Transverse colon (tissue), 4 donors: Measurements from ENCODE around the genes RGS16 and LAMC1.

GRCh38 chr1:182147259-182147548 is 85.7 kb upstream of the ZNF648 start:
- PRO-cap = no peak
- RAMPAGE, long total RNA, 4 experiments = no peak in any of the 4 experiments

GRCh38 chr1:182205396-182205990 is 144.0 kb upstream of the ZNF648 start:
- PRO-cap = unidirectional peak, plus-strand start at chr1:182205882
- RAMPAGE, long total RNA, 4 experiments = no peak in any of the 4 experiments

GRCh38 chr1:182206785-182207247 is 145.3 kb upstream of the ZNF648 start:
- PRO-cap = bidirectional peak, plus-strand start at chr1:182207136, minus-strand start at chr1:182206963
- RAMPAGE, long total RNA, 4 experiments = no peak in any of the 4 experiments

DNA sequence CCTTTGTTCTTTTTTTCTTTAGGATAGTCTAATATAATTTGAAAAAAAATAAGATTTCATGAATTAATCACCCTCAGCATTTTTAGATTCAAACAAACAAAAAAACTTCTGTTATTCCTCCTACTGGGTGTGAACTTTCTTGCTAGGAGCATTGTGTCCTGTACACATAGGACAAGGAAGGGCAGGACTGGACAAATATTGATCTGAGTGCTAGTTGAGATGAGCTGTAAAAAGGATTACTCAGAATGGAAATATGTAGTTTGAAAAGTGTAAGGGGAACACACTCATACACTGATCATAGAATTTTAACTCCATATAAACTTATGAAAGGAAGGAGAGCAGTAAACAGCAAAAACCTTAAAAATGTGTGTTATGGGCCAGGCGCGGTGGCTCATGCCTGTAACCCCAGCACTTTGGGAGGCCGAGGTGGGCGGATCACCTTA is 156.5 kb upstream of the ZNF648 start:
- PRO-cap = bidirectional peak, plus-strand start at position 258 of the sequence, minus-strand start at position 189 of the sequence
- RAMPAGE, long total RNA, 4 experiments = no peak in any of the 4 experiments

GRCh38 chr1:182382743-182383135 is 8.9 kb downstream of the GLUL start:
- PRO-cap = no peak
- RAMPAGE, long total RNA, 4 experiments = no peak in any of the 4 experiments

GRCh38 chr1:182386127-182386670 is 5.4 kb downstream of the GLUL start:
- PRO-cap = no peak
- RAMPAGE, long total RNA, 4 experiments = no peak in any of the 4 experiments

DNA sequence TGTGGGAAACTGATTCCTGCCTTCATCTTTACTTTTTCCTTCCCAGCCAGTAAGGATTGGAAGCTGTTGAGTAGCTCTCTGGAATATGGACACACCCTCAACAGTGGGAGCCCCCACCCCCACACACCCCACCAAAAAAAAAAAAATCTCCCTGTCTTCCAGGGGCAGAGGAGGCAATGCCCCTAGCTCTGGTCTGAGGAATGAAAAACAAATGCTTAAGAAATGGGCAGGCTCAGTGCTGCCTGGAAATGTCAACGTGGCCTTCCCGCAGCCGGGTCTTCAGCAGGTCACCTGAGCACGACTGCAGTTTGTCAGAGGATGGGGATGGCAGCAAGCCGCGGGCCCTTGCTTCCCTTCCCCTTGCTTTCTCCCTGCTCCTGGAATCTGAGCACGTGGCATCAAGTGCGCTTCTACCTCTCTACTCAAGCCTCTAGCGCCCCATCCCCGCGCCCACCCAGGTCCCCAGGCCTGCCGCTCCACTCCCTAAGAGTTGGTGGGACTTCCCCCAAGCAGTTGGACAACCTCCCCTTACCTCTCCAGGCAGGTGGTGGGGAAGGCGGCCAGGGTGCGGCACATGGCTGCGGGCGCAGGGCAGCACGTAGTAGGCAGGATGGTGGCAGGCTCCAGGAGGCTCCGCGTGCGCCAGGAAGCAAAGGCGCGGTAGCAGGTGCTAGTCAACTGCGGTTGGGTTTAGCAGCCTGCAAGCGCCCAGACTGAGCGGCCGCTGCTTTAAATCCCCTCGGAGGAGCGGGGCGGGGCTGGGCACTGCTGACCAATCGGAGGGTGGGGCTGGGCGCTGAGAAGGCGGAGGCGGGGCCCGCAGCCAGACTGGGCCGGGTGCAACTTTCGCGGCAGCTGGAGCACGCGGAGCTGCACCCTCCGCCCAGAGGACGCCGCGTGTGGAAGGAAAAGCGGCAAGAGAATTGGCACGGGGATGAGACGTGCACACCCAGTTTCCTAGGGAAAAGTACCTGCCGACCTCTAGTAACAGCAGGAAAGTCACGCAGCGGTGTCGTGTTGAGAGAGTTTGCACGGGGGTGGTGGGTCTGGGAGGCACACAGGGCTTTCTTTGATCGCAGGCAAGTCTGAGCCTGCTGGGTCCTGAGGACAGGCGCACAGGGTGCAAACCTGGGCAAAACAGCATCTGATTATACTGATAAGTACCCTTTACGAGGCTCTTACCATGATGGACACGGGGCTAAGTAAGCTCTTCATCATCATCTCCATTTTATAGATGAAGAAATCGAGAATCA is at the start of gene RGS16:
RGS16 (minus strand) TSS at position 706 of the 1,253 bp plus-strand sequence.
- PRO-cap = unidirectional peak, plus-strand start at position 306 of the sequence; bidirectional peak, plus-strand start at position 886 of the sequence, minus-strand start at position 706 of the sequence
- RAMPAGE, long total RNA, 4 experiments = start-site peak on the minus strand in 1 of 4 experiments, centred at position 706 of the sequence, 5 reads per replicate

DNA sequence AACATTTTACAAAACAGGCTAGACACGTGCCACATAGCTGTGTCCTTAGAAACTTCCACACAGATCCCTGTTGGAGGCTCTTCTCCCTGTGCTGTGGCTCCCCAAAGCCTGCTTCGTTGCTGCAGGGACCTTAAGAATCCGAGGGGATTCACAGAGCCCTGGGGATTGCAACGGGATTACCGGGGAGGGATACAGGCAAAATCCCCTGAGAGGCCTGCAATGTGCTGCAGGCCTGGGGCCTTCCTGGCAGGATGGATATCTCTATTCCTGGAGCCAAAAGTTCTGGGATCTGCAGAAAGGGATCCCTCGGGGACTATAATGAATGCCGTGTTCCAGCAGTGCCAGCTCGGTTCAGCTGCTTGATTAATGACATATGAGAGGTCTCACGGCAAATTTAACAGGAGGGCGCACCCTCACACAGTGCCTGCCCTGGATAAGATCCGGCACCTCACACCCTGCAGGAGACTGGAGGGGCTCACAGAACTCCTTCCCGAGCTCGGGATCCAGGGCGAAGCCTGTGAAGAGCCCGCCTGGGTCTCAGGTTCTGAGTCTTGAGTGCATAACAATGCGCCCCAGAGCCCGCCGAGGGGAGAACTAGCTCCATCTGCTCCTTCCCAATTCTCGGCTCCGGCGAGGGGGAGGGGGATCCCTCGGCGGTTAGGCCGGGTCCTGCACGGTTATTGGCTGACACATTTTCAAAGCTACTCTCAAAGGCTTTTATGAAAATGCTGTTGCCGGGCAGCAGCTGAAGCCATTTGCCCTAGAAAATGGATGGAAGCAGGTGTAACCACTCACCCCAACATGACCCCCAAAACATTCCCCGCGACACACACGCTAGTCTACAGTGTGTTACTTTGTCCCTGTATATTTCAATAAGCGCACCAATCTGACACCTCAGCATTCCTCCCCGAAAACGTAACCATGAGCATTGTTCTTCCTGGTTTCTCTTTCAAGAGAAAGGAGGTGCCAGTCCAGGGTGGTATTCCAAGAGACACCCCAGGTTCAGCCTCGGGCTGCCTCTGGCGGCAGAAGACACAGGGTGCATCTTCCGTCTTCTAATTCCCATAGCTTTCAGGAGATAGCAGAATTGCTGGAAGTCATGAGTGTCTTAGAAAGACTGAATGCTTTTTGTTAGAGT is 15.5 kb upstream of the RGS8 start:
- PRO-cap = no peak
- RAMPAGE, long total RNA, 4 experiments = no peak in any of the 4 experiments

- PRO-cap = no peak
- RAMPAGE, long total RNA, 4 experiments = no peak in any of the 4 experiments
These were observed 6.0 kb downstream of the NPL start for GRCh38 chr1:182795476-182796012.

DNA sequence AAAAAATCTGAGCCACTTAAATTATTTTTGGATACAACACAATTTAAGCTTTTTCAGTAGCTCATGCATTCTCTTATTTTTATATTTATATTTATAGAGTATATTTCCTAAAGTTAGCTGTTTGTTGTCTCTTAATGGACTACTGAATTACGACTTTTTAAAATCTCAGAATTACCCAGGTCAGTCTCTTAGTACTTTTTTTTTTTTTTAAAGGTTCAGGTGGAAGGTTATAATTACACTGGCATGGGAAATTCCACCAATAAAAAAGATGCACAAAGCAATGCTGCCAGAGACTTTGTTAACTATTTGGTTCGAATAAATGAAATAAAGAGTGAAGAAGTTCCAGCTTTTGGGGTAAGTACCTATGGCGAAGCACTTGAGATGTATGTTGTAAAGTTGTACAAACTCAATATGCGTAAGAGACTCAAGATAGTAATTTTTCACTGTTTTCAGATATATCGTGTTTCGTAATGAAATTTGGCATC is 4.0 kb downstream of the DHX9 start:
- PRO-cap = no peak
- RAMPAGE, long total RNA, 4 experiments = no peak in any of the 4 experiments

- PRO-cap = no peak
- RAMPAGE, long total RNA, 4 experiments = no peak in any of the 4 experiments
These were observed 9.3 kb downstream of the DHX9 start for GRCh38 chr1:182848125-182849182.

DNA sequence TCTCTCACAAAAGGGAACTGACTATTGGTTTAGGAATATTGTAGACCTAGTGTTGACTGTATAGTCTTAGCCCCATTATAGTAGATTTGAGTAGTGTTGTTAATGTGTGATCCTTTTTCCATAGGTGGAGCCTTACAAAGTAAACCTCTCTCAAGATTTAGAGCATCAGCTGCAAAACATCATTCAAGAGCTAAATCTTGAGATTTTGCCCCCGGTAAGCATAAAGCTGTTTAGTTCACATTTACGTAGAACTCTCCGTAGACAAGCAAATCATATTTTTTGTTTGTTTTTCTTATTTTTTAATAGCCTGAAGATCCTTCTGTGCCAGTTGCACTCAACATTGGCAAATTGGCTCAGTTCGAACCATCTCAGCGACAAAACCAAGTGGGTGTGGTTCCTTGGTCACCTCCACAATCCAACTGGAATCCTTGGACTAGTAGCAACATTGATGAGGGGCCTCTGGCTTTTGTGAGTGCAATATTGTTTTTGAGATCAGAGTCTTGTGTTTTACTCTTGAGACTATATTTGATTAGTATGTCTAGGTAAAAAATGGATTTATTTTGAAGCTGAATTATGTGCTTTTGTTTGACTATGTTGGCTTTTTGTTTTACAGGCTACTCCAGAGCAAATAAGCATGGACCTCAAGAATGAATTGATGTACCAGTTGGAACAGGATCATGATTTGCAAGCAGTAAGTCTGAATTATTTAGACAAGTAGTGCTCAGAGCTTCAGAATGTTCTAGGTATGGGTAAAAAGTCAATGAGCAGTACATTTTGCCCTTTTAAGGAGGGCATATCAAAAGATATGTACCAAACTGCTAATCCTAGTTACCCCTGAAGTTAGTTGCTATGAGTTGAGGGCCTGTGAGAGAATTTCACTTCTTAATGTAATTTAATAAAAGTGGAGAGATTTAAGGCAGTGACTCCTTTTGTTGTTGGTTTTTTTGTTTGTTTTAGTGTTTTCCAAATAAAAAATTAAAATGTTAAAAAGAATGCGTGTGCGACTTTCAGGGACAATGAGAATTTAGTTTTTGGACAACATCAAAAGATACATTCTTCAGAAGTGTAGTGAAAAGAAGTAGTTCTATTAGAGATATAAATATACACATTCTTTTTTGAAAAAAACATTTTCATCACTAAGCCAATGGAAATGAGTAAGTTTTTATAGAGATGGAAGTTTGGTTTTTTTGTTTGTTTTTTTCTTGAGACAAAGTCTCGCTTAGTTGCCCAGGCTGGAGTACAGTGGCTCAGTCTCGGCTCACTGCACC is 19.7 kb downstream of the DHX9 start:
- PRO-cap = no peak
- RAMPAGE, long total RNA, 4 experiments = start-site peak on the plus strand in 2 of 4 experiments, centred at positions 283 to 429 of the sequence, 11 to 19 reads per replicate

DNA sequence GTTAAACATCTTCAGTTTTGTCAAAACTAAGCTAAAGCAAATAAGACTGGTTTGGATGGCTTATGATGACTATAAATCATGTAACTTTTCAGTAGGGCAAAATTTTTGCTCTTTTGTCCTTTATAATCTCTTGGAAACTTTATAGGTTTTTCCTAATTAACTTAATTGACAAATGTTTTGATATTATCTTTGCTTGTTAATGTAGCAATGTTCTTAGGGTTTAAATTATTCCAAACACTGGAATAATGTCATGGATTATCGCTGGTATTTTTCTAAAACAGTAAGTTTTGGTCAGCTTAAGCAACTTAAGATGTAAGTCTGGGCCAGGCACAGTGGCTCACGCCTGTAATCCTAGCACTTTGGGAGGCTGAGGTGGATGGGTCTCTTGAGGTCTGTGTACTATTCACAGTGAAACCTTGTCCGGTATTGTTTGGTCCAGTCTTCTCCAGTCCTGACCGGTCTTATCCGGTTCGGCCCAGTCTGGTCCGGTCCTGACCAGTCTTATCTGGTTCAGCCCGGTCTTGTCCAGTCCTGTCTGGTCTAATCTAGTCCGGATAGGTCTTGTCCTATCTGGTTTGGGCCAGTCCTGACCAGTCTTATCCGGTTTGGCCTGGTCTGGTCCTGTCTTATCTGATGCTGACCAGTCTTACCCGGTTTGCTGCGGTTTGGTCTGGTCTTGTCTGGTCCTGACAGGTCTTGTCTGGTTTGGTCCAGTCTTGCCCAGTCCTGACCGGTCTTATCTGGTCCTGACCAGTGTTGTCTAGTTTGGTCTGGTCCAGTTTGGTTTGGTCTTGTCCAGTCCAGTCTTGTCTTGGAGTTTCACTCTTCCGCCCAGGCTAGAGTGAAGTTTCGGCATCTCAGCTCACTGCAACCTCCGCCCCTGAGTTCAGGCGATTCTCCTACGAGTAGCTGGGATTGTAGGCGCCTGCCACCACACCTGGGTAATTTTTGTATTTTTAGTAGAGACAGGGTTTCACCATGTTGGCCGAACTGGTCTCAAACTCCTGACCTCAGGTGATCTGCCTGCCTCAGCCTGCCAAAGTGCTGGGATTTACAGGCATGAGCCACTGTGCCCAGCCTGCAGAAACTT is 30.0 kb downstream of the DHX9 start:
- PRO-cap = no peak
- RAMPAGE, long total RNA, 4 experiments = no peak in any of the 4 experiments

- PRO-cap = no peak
- RAMPAGE, long total RNA, 4 experiments = no peak in any of the 4 experiments
These were observed 391 bp downstream of the SHCBP1L start for GRCh38 chr1:182952499-182953050.

DNA sequence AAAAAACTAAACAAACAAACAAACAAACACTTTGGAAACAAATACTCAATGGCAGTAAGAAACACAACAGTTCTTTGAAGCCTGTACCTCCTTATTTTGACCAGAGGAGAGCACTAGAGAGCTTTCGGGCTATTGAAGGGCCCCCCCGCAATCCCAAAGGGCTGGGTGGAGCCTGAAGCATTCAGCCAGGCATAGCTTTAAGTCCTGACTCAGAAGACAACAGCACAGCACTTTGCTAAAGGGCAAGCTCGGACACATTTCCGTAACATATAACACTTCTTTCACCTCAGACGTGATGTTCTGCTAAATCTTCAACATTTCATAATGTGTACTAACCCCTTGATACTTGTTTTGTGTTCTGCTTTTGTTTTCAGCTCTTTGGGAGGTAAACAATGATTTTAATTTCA is 9.6 kb upstream of the SHCBP1L start:
- PRO-cap = unidirectional peak, plus-strand start at position 227 of the sequence
- RAMPAGE, long total RNA, 4 experiments = no peak in any of the 4 experiments

- PRO-cap = bidirectional peak, plus-strand start at chr1:183023257, minus-strand start at chr1:183023255; bidirectional peak, plus-strand start at chr1:183024078, minus-strand start at chr1:183024043
- RAMPAGE, long total RNA, 4 experiments = start-site peak on the plus strand in 2 of 4 experiments, at chr1:183023217-183023982 at its widest, 8 to 23 reads per replicate
These were observed at the start of gene LAMC1 for GRCh38 chr1:183023126-183024184. TSS of gene LAMC1 (plus strand) at chr1:183023420.

DNA sequence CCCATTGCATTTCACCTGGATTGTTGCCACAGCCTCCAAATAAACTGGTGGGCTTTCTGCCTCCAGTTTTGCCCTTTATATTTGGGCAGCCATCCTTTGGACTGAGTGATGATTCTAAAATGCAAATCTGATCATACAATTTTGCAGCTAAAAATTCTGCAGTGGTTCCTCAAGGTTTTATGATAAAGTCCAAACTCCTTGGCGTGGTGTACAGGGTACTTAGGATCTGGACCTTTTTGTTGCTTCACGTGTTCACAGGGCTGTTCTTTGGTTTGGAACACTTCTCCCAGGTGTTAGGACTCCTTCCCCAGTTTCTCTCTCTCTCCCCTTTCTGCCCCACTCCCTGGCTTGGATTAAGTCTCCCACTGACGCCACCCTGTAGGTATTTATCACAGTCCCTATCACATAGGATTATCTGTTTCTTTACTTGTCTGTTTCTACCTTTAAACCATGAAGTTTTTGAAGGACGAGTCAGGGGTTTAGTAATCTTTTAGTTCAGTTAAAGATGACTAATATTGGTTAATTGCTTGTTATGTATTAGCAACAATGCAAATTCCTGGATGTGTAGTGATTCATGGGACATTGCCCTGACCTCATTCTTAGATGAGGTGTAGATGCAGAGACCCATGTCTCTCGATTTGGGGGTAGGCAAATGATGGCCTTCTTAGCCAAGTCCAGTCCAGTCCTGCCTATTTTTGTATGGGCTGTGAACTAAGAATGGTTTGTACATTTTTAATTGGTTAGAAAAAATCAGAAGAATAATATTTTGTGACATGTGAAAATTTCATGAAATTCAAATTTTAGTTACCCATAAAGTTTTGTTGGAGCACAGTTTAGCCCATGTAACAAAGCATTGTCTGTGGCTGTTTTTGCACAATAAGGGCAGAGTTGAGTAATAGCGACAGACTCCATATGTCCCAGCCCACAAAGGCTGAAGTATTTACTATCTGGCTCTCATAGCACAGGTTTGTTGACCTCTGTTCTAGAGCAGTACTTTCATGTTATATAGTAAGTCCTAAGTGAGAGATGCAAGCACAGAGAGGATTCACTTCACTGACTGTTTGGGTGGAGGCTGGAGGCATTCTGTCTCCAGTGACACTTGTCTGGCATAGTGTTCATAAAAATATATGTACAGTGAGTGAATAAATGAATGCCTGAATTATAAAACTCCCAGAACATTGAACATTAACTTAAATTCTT is 6.5 kb downstream of the LAMC1 start:
- PRO-cap = no peak
- RAMPAGE, long total RNA, 4 experiments = no peak in any of the 4 experiments

GRCh38 chr1:183200358-183200785 is 14.3 kb downstream of the LAMC2 start:
- PRO-cap = no peak
- RAMPAGE, long total RNA, 4 experiments = no peak in any of the 4 experiments

DNA sequence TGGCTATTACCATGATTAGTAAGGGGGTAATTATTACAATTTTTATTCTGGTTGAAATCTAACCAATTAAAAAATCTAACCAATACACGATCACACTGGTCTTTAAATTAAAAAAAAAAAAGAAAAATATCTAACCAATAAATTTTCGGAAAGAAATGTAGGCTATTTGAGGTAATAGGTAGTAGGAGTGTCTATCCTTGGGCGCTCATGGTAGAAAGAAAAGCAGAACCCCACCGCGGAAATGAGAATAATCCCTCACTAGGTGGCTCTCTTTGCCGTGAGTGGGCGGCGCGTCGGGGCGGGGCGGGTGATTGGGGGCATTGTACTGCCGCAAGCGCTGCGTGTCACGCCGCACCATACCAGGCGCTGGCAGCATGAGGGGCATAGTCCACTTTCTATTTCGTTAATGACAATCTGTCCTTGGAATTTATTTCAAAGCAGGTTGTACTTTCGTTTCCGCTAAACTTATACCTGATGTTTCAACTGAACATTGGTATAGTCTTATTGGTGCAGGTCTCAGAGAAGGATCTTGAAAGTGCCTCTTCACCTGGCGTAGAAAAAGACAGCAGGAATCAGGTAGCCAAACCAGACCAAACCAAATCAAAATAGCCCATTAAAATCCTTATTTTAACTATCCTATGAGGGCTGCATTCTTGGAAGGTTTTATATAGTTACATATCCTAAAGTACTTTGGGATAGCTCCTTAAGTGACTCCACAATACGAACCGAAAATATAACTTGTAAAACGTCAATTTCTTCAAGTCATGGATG is 2.1 kb upstream of the SMG7 start:
- PRO-cap = bidirectional peak, plus-strand start at position 519 of the sequence, minus-strand start at position 242 of the sequence
- RAMPAGE, long total RNA, 4 experiments = start-site peak on the plus strand in 1 of 4 experiments, centred at position 503 of the sequence, 18 reads per replicate

DNA sequence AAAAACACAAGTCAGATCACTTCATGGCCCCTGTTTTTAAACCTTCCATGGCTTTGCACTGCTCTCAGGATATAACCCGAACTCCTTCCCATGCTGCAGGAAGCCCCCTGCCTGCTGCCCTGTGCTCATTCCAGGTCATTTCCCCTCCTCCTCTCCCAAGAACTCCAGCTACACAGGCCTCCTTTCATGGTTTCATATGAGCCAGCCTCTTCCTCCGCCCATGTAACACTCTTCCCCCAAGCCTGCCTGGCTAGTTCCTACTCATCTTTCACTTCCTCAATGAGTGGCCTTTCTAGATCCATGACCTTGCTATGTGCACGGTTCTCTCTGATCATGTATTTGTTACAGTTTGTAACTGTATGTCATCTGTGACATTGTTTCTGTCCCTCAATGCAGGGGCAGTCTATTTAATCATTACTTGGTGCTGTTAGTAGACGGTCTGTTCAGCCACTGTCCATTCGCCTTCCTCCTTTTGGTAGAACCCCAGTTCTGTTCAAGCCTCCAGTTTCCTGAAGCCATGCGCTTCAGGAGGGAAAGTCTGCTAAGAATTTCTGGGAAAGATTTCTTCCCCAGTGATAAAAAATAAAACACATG is 3.2 kb upstream of the NCF2 start:
- PRO-cap = no peak
- RAMPAGE, long total RNA, 4 experiments = no peak in any of the 4 experiments